ENCODE results near the genes DPY19L2, RXYLT1, SRGAP1, LLPH and IRAK3.

DNA sequence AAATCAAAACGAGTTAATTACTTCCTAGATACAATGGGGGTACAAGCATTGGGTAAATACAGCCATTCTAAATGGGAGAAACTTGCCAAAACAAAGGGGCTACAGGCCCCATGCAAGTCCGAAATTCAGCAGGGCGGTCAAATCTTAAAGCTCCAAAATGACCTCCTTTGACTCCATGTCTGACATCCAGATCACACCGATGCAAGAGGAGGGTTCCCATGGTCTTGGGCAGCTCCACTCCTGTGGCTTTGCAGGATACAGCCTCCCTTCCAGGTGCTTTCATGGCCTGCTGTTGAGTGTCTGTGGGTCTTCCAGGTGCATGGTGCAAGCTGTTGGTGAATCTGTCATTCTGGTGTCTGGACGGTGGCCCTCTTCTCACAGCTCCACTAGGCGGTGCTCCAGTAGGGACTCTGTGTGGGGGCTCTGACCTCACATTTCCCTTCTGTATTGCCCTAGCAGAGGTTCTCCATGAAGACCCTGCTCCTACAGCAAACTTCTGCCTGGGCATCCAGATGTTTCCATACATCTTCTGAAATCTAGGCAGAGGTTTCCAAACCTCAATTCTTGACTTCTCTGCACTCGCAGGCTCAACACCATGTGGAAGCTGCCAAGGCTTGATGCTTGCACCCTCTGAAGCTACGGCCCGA is 45.8 kb downstream of the MON2 start:
- PRO-cap, 2 experiments, result no peak in any of the 2 experiments

DNA sequence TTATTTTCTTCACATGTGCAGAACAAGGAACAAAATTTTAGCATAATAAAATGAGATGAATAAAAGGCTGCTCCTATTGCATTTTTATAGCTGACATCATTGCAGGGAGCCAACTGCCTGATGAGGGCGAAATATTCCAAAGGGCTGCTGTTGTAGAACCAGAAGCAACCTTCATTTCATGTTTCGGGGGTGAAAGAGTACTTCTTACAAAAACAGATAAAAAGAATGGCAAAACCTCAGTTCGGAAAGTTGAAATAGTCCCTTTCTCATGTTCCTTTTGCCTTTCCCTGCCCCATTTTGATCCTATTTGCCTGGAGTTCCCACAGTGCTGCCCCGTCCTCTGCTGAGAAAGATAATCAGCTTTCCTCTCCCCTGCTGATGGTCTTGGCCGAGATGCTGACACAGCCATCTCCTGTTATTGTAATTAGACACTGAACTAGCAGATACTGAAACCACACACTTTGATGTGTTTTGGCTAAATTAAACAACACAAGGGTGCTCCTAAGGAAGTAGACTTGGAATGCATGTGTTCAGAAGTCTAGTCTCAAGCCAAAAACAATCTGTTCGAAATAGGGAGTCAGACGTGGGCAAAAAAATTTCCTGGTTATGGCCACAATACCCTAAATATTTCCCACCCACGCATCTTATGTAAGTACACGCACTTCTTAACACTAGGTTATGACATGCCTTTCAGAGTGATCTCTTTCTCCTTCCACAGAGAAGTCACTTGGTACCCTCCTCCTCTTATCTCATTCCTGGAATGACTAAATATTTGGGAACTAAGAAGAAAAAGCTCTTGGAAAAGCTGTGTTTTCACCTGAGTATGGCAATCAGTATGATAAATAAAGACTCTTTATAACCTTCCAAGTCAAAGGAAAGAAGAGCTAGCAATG is 117.2 kb downstream of the PPM1H start:
- PRO-cap, 2 experiments, result no peak in any of the 2 experiments

GRCh38 chr12:62934223-62934814 is 631 bp downstream of the PPM1H start:
- PRO-cap, 2 experiments, result no peak in any of the 2 experiments

- PRO-cap, 2 experiments, result no peak in any of the 2 experiments
These were observed at the start of gene DPY19L2 for GRCh38 chr12:63667831-63668865. Gene DPY19L2, minus strand, starts transcription at chr12:63668493.

DNA sequence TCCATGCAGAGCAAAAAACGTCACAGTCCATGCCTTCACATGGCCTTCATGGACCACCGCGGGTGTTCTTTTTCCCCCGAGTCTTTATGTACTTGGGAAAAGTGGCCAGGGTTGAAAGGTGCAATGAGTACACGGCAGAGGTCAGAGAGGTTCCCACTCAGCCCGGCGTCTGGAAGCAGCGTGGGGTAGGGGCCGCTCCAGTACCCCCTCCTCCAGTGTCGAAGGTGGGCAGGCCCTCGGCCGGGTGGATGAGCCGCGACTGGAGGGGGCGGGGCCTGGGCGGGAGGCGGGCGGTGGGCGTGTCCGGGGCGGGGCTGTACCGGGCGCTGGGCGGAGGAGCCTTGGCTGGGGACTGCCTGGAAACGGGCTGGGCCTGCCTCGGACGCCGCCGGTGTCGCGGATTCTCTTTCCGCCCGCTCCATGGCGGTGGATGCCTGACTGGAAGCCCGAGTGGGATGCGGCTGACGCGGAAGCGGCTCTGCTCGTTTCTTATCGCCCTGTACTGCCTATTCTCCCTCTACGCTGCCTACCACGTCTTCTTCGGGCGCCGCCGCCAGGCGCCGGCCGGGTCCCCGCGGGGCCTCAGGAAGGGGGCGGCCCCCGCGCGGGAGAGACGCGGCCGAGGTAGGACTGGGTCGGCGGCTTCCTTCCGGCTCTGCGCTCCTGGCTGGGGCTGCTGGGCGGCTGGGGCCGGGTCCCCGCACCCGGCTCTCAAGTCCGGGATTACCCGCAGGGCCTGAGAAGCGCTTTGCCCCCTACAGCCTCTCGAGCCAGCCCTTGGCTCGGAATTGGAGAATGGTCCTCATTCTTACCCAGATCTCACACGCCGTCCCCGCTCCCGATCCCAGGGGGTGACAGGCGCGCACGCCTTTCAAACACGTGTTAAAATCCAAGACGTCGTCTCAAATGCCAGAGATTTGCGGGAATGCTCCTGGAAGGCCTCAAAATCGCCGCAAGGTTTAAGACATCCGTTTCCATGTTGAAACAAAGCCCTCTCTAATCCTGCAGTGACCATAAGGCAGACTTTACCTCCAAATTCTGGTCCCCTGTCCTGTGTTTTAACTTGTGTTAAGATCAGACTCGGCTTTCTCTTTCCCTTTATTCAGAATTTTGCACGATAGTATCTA is at the start of gene RXYLT1:
RXYLT1 (plus strand) TSS at position 404 of the 1,127 bp plus-strand sequence.
- PRO-cap, 2 experiments, result peak in 2 of 2 experiments; most common plus-strand start position 610 of the sequence (in 2)

- PRO-cap, 2 experiments, result no peak in any of the 2 experiments
These were observed at the start of gene SRGAP1 for GRCh38 chr12:63844200-63844948. Gene SRGAP1, plus strand, starts transcription at chr12:63844700.

- PRO-cap, 2 experiments, result no peak in any of the 2 experiments
These were observed 111.3 kb downstream of the SRGAP1 start for GRCh38 chr12:63955648-63956356.

DNA sequence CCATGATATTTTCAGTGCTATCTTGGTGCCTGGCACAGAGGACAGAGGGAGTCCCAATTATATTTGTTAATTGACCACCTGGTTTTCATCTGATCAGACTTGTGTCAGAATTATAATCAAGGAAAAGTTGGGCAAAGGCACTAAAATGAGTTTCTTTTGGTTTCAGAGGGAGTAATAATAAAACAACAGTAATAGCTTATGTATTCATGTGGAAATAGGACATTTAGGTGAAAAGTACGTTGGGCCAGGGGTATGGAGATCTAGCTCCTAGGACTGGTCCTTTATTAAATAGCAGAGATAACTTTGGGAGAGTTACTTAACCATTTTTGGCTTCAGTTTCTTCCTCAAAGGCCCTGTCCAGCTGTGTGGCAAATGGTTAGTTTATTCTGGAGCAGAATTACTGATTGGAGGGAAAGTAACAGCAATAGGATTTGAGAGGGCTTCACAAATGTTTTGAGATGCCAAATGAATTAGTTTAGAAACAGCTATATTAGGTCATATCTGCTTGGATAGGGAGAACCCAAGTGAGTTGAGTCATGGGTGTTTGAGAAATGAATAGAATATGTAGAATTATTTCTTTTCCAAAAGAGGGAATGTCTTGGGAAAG is 17.3 kb downstream of the RASSF3 start:
- PRO-cap, 2 experiments, result no peak in any of the 2 experiments

DNA sequence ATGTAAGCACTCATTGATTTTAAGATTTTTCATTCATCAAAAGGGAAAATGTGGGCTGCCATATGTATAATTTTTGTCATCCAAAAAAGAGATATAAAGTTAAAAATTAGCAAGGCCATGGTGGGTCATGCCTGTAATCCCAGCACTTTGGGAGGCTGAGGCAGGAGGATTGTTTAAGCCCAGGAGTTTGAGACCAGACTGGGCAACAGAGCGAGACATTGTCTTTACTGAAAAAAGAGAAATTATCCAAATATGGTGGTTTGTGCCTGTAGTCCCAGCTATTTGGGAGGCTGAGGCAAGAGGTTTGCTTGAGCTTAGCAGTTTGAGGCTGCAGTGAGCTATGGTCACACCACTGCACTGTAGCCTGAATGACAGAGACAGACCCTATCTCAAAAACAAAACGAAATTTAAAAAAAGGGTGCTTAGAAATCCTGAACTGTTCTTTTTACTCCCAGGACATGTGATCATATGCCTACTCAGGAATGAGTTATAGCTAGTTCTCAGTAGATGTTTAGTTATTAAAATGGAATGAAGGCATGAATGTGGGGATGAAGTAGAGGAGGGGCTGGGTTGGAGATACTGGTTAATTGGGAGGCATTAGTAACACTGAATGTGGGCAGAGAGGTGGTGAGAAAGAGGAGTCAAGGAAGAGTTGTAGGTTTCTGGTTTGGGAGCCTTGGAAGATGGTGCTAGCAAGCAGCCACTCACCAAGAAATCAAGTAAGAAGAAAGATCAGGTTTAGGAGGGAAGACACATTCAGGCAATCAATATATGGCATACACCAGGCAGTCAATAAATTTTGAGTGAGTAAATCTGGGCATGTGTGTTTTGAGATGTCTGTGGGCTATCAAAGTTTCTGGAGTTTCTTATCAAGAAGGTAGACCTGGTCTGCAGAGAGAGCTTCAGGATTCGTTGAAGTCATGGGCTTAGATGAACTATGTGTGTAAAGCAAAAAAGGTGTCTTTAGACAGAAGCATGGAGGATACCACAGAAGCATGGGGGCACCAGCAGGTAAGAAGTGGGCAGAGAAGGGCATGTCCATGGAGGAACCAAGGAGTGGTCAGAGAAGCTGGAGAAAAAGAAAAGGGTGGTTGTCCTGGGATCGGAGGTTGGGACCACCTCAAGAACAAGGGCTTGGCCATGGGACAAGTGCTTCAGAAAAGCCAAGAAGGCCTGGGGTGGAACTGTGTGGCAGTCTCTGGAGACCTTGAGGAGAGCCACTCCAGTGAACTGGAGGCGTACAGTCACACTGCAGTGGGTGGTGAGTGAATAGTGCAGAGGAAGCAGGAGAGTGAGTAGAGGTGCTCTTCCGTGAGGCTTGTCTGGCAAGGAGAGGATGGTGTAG is 20.3 kb downstream of the RASSF3 start:
- PRO-cap, 2 experiments, result no peak in any of the 2 experiments

GRCh38 chr12:64684084-64684461 is 73.8 kb downstream of the RASSF3 start:
- PRO-cap, 2 experiments, result no peak in any of the 2 experiments

- PRO-cap, 2 experiments, result no peak in any of the 2 experiments
These were observed 180.4 kb upstream of the HMGA2 start for GRCh38 chr12:65643888-65644253.

GRCh38 chr12:65740972-65741981 is 83.0 kb upstream of the HMGA2 start:
- PRO-cap, 2 experiments, result no peak in any of the 2 experiments

GRCh38 chr12:65895430-65896766 is 71.6 kb downstream of the HMGA2 start:
- PRO-cap, 2 experiments, result no peak in any of the 2 experiments

GRCh38 chr12:66130448-66131359 is at the start of gene LLPH:
Gene LLPH, minus strand, starts transcription at chr12:66130750.
- PRO-cap, 2 experiments, result peak in 1 of 2 experiments; most common plus-strand start chr12:66130839 (in 1); most common minus-strand start chr12:66130749 (in 1)

DNA sequence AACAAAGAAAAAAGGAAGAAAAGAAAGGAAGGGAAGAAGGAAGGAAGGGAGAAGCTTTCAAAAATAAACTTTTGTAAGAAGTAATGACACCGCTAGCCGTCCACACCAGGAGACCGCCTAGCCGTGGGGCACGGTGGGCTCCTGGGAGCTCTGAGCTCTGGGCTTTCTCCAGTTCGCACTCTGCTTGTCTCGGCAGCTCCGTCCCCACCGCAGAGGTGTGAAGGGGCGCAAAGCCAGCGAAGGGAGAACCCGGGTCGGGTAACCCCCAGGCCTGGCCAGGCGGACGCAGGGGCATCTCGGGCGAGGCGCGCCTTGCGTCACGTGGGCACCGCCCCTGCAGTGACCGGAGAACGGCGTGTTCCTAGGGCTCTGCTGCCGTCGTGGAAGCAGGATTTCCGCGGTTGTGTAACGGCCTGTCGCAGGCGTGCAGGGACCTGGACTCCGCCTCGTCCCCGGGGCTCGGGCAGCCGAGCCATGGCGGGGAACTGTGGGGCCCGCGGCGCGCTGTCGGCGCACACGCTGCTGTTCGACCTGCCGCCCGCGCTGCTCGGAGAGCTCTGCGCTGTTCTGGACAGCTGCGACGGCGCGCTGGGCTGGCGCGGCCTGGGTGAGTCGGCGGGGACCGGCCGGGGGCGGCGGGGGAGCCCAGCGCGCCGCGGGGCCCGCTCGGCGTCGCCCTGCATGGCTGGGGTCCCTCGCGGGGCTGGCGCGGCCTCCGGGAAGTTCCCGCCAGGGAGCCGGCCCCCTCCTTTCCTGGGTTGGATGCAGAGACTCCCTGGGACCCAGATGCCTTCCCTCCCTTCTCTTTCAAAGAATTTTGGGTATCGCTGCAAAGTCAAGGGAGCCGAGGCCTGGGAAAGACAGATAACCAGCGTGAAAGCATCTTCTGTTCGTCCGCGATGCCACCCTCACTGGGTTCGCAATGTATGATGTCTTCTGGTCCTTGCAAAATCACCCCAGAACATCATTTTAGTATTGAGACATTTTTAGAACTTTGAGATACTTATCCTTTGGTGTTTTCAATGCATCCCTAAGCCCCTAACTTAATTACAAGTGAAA is at the start of gene IRAK3:
IRAK3 (plus strand) TSS at position 389 of the 1,059 bp plus-strand sequence.
- PRO-cap, 2 experiments, result peak in 2 of 2 experiments; most common plus-strand start position 389 of the sequence (in 2)

DNA sequence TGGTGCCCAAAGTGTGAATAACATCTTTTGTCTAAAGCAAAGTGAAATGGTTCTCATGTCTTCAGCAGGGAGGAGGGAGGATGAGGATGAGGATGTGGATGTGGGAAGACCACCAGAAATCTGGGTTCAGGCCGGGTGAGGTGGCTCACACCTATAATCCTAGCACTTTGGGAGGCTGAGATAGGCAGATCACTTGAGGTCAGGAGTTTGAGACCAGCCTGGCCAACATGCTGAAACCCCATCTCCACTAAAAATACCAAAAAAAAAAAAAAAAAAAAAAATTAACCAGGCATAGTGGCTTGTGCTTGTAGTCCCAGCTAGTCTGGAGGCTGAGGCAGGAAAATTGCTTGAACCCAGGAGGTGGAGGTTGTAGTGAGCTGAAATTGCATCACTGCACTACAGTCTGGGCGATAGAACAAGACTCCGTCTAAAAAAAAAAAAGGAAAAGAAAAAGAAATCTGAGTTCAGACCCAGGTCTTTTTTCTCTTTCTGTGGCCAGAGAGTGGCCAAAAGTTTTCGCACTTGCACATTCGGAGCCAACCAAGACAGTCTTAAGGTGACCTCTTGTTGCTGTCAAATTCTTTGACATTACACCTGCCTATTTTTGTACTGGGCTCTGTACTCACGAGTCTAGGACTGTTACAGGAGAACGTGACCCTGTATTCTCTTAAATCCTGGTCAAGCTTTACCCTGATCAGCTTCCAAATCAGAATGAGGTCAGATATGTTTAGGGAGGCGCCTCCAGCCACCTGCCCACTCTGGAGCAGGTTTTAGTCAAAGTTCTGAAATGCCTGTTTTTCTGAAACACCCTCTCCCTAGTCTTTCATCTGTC is 47.3 kb downstream of the IRAK3 start:
- PRO-cap, 2 experiments, result no peak in any of the 2 experiments

- PRO-cap, 2 experiments, result no peak in any of the 2 experiments
These were observed 16.3 kb upstream of the HELB start for GRCh38 chr12:66286034-66286381.

- PRO-cap, 2 experiments, result no peak in any of the 2 experiments
These were observed 142.9 kb downstream of the HELB start for GRCh38 chr12:66445144-66445642.

GRCh38 chr12:67068470-67069477 is 200.4 kb upstream of the CAND1 start:
- PRO-cap, 2 experiments, result no peak in any of the 2 experiments

GRCh38 chr12:67269074-67269198 is 222 bp upstream of the CAND1 start:
- PRO-cap, 2 experiments, result peak in 2 of 2 experiments; most common minus-strand start chr12:67269143 (in 2)

Measured in Metastatic Liver Carcinoma in the Adrenal Gland (tissue), 2 donors.